Metastatic Liver Carcinoma in the Lung (tissue), 2 donors: ENCODE measurements around the gene SNX20.

GRCh38 chr16:47359504-47359997 is 101.3 kb downstream of the ITFG1 start:
- PRO-cap, 2 experiments = no peak in any of the 2 experiments

GRCh38 chr16:47499690-47500101 is 38.6 kb downstream of the PHKB start:
- PRO-cap, 2 experiments = no peak in any of the 2 experiments

DNA sequence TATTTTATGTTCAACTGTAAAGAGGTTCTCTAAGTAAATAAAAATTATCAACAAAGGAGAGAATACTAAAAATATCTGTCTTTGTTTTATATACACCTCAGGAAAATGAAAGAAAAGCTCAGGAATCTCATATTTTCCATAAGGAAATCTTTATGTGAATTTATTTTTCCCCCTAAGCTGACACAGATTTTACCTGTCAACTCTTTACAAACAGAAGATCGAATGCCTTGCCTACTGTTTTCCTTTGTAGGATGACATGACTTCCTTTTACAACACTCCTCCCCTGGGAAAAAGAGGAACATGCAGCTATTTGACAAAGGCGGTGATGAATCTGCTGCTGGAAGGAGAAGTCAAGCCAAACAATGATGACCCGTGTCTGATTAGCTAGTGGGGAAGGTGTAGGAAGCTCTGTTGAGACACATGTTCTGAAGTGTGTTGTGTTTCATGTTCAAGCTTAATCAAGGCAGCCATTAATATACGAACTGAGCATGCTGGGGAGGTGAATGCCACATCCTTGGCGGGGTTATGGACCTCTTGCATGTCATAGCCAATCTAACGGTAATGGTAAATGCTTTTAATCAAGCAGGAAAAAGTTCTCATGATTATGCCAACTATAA is 238.0 kb downstream of the PHKB start:
- PRO-cap, 2 experiments = no peak in any of the 2 experiments

DNA sequence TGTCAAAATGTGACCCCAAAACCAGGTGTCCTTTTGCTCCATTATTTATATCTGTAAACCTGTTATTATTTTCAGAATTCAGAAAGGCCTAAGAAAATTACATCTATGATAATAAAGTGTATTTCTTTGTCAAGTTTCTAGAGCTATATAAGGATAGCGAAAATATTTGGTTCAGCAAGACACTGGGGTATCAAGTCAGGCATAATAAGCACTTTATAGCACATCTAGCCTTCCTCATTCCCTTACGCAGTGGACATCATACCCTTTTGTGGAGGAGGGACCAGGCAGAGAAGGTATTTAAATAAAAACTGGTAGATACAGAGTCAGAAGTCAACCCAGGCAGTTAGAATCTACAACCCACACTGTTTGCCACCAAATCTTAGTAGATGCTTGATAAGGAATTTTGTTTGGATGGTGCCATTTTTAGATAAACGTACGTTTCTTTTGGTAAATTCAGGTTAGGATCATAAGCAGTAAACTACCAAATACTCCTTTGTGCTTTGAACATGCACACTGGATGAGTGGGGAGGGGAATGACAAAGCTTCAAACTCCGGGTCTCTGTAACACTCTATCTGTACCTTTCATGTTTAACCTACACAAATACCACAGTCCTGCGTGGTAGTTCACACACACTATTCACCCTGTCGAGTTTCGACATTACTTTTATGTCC is 28.2 kb downstream of the SIAH1 start:
- PRO-cap, 2 experiments = no peak in any of the 2 experiments

DNA sequence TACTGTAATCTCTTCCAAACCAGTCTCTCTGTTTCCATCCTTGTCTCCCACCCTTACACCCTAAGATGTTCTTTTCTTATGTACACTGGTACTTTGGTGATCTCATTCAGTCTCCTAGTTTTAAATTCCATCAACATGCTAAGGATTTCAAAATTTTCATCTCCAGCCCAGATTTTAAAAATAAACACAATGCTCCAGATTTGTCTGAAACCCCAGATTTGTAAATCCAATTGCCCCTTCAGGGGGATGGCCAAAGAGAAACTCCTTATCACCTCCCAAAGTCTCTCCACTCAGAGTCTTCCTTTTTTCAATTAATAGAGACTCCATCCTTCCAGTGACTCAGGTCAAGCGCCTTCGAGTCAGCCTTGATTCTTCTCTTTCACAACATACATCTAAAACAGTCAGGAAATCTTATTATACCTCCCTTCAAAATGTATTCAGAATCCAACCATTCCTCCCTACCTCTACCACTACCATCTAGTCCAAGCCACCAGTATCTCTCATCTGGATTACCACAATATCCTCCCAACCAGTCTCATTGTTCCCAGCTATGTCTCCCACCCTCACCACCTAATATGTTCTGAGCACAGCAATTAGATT is 12.0 kb downstream of the SIAH1 start:
- PRO-cap, 2 experiments = no peak in any of the 2 experiments

- PRO-cap, 2 experiments = no peak in any of the 2 experiments
Measured at GRCh38 chr16:48393729-48394431, 8.7 kb upstream of the SIAH1 start.

DNA sequence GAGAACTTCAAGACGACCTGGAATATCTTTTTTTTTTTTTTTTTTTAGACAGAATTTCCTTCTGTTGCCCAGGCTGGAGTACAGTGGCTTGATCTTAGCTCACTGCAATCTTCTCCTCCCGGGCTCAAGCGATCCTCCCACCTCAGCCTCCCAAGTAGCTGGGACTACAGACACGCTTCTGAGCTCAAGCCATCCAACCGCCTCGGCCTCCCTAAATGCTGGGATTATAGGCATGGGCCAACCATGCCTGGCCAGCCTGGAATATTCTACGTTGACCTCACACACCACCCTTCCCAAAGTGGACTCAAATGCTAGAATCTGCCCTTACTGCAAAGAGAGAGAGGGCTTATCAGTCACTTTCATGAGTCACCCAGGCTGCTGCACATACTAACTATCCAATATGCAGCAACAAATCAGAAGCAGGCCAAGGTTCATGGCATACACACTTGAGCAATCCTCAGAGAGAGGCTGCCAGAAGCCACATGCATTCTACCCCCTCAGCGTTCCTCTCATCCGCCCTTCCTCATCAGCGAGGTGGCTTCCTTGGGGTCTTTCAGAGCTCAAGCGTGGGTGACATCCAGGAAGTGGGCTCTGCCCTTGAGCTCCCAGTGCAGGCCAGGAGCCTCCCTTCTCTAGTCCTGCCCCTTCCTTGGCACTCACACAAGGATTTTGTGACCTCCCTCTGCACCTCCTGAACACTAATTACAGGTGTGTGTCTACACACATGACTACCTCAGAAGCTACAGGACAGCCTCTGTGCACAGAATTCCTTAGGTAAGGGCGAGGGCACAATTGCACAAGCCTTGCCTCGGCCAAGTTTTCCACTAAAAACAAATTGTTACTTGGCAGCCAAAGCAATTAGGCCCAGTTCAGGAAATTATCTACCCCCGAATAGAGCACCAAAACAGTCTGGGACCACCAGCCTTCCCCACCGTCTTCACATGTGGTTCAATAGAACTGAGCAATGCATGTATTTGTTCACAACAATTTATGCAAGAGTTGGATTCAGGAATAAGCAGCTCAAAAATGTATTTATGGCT is 24.9 kb upstream of the SIAH1 start:
- PRO-cap, 2 experiments = no peak in any of the 2 experiments

DNA sequence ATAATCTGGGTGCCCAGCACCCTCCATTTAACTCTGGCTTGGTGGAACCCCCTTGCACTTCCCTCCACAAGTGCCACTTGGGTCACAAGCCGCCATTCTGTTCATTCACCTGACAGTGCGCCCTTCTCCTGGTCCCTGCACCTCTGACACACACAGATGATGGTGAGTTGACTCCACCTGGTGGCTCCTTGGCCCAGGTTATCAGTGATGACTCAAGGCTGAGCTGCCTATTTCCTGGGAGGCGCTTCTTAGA is 83.5 kb downstream of the N4BP1 start:
- PRO-cap, 2 experiments = no peak in any of the 2 experiments

DNA sequence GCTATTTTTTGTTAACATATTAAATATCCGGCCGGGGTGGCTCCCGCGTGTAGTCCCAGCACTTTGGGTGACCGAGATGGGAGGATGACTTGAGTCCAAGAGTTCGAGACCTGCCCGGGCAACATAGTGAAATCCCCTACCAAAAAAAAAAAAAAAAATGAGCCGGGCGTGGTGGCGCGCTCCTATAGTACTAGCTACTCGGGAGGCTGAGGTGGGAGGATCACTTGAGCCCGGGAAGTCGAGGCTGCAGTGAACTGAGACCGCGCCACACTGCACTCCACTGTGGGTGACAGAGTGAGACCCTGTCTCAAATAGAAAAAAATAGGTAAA is 1.1 kb downstream of the N4BP1 start:
- PRO-cap, 2 experiments = no peak in any of the 2 experiments

DNA sequence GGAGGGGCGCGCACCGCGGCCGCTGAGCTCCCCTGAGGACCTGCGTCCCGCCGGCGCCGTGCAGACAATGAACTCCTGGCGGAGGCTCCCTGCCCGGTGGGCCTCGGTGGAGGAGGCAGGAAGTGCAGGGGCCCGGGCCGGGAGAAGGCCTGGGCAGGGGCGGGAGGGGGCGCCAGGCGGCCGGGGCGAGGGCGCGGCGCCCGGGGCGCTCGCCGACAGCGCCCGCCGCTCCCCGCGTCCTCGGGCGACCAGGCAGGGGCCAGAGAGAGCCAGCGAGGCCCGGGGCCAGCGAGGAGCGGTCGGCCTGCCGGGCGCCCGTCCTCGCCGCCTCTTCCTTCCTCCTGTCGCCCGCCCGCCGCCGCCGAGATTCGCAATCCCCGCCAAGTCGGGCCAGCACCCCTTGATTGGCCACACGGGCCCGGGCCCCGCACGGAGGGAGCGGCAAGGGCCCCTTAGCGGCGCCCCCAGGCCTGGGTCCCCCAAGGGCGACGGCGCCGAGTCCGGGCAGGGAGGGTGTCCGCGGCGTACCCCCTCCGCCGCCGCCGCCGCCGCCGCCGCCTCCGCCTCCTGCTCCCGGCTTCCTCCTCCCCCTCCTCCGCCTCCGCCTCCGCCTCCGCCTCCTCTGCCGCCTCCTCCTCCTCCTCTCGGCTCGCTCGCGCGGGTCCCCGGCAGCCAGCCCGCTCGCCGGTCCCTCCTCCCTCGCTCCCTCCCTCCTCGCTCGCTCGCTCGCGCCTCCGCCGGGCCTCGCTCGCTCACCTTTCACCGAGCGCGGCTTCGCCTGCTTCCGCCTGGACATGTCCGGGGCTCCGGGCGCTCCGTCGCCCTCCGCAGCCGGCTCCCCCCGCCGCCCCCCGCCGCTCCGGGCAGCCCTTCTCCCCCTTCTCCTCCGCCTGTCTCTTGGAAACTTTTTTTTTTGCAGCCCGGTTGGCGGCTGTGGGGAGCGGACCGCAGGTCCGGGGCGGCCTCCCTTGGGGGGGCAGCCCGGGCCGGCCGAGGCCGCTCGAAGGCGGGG is 627 bp downstream of the ZNF423 start:
- PRO-cap, 2 experiments = peak in 1 of 2 experiments; most common plus-strand start position 262 of the sequence (in 1); most common minus-strand start position 69 of the sequence (in 1)

- PRO-cap, 2 experiments = no peak in any of the 2 experiments
Measured at GRCh38 chr16:50105359-50105836, 39.6 kb downstream of the HEATR3 start.

DNA sequence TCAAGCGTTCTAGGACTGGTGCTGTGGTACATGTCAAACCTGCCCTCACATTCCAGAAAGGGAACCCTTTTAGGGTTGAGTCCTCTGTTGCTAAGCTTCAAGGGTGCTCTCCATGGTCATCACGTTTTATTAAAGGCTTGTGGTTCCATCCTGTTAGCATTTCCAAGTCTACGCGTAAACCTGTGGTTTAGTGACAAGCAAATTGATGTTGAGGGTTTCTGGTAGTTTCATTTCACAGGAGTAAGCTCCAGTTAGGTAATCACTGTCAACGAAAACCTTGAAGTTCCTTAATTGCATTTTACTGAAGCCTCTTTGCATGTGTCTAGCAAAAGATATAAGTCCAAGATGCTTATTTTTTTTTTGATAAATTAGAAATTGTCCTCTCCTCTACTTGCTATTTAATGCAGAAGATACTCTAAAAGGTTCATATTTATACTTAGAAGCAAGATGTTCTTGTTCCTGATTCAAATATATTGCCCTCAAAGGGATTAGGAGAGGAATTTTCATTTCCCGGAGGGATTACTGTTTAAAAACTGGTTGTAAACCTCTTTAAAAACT is 2.6 kb downstream of the TENT4B start:
- PRO-cap, 2 experiments = peak in 1 of 2 experiments; most common minus-strand start position 131 of the sequence (in 1)

DNA sequence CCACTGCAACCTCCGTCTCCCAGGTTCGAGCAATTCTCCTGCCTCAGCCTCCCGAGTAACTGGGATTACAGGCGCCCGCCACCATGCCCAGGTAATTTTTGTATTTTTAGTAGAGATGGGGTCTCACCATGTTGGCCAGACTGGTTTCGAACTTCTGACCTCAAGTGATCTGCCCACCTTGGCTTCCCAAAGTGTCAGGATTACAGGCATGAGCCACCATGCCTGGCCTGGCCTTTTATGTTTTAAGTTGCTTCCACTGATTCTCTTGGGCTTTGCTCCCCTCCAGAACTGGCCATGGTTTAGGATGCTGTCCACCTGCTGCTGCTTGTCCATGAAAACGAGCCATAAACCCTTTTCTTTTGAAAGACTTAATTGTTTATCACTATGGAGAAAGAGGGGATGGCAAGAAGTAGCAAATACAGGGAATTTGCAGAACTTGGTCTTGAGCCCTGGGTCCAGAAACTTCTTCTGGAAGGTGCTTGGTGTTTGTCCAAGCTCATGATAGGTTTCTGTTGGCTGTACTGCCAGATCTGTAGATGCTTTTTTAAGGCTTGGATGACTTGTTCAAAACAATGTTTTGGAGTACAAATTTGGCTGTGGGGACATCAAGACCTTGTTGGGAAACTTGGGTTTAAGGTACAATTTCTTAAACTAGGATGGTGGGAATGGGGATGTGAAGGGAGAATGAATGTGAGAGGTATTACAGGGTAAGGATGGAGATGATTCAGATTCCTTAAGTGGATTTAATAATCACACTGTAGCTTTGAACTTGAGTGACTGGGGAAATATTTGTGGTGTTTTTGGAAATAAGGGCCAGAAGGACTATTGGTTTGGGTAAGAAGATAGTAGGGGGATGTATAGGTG is 5.3 kb downstream of the TENT4B start:
- PRO-cap, 2 experiments = no peak in any of the 2 experiments

DNA sequence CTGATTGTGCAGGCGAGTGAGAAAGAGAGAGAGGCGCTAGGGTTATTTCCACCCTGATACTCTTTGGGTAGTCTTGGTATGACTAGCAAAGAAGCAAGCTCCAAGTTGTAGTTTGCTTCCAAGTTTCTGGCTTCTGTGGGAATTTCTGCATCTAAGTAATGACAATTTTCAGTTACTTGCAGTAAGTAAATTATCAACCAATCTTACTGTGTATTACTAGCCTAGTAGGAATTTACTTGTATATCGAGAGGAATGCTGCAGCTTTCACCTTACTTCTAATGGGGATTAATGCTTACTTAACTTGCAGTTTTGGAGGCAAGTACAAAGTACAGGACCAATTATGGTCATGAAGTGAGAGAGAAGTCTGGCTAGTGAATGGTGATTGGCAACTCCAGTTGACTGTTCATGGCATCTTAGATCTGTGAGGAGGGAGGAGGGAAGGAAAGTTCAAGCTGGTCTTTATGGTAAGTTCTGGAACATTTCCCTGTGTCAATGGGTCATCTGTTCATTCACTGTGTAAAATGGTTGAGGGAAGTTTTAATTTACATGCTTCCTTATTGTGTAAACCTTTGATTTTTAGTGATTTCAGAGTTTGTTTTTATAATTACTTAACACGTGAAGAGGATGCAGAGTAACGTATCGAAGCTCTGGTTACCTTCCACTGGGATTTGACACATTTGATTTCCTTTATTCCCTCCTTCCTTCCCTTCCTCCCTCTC is 32.1 kb downstream of the TENT4B start:
- PRO-cap, 2 experiments = no peak in any of the 2 experiments

DNA sequence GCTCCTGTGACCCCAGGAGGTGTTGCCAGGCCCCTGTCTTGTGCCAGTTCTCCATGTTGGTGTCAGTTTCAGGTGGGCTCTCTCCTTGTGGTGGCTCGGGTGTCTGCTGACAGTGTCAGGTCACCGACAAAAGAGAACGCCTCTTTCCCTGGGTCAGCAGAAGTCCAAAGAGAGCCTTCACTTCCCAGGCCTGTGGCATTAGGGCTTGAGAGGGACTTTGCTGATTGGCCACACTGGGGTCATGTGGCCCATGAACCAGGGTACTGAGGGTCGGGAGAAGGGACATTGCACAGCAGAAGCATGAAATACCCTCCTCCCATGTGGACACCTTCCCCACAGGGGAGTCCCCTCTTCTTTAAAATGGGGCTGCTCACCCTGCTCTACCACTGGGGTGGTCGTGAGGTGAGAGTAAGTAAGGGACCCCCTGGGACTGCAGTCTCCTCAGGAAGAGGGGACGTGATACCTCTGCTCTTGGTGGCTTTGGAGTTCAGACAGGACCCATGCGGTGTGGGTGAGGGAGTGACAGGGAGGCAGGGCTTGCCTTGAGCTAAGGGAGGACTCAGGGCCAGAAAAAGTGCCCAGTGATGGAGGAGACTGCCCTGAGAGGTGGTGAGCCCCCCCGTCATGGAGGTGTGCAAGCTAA is 17.1 kb downstream of the ADCY7 start:
- PRO-cap, 2 experiments = no peak in any of the 2 experiments

GRCh38 chr16:50323407-50324168 is 45.2 kb downstream of the BRD7 start:
- PRO-cap, 2 experiments = no peak in any of the 2 experiments

GRCh38 chr16:50335095-50335617 is 33.6 kb downstream of the BRD7 start:
- PRO-cap, 2 experiments = peak in 2 of 2 experiments; most common plus-strand start chr16:50335423 (in 2)

GRCh38 chr16:50681073-50681607 is at the start of gene SNX20:
Gene SNX20, minus strand, starts transcription at chr16:50681312.
- PRO-cap, 2 experiments = peak in 2 of 2 experiments; most common plus-strand start chr16:50681418 (in 1); most common minus-strand start chr16:50681312 (in 2)

- PRO-cap, 2 experiments = peak in 1 of 2 experiments; most common plus-strand start chr16:50696920 (in 1); most common minus-strand start chr16:50696755 (in 1)
Measured at GRCh38 chr16:50696610-50697434, 3.4 kb downstream of the NOD2 start.

GRCh38 chr16:50705887-50706703 is 12.7 kb downstream of the NOD2 start:
- PRO-cap, 2 experiments = no peak in any of the 2 experiments